Occipital lobe (tissue), 2 donors: ENCODE measurements around the genes GIPC3 and CACTIN.

GRCh38 chr19:3585066-3585843 lies at the start of gene GIPC3:
TSS of gene GIPC3 (plus strand) at chr19:3585478.
- RAMPAGE, long total RNA = no peak

- RAMPAGE, long total RNA = no peak
These were observed 3.0 kb upstream of the TBXA2R start for GRCh38 chr19:3609492-3610353.

DNA sequence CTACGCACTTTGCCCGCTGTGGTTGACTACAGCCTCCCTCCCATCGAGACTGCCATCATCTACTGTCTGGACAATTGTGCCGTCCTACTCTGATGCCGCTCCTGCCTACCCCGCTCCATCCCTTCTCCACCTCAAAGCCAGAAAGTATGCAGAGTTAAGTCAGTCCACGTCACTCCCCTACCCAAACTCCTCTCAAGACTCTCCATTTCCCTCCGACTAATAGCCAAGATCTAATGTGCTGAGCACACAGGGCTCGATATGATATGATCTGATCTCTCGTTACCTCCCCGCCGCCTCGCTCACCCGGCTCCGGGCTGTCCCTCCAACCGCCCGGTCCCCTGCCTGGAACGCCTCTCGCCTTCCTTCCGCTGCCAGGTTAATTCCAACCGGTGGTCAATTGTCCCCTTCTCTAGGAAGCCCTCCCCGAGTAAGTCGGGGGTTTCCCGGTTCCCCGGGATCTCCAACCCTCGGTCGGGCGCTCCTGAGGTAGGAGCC lies 475 bp downstream of the CACTIN start:
- RAMPAGE, long total RNA = no peak

- RAMPAGE, long total RNA = start-site peak on the minus strand at chr19:3626763-3626806, 420 and 359 reads in 2 replicates
These were observed at the start of gene CACTIN for GRCh38 chr19:3626563-3627363. TSS of gene CACTIN (minus strand) at chr19:3626790.

- RAMPAGE, long total RNA = no peak
These were observed 9.8 kb upstream of the CACTIN start for GRCh38 chr19:3636539-3636741.

DNA sequence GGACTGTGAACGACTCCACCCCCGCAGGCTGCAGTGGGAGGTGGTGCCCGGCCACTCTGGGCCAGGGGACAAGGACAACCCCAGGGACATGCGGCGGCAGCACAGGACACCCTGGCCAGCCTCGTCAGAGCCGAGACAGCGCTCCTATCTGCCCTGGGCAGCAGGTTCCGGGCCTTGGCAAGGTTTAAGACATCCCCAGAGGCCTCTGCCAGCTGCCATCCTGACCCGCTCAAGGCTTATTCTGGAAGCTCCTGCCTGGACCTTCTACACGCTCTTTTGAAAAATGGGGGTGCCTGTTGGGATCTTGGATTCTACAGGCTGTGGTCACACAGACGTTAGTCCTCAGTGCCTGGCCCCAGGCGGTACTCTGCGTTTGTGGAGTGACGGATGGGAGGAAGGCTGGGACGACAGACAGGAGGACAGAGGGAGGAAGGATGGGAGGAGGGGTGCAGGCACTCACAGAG lies 19.9 kb upstream of the CACTIN start:
- RAMPAGE, long total RNA = no peak

DNA sequence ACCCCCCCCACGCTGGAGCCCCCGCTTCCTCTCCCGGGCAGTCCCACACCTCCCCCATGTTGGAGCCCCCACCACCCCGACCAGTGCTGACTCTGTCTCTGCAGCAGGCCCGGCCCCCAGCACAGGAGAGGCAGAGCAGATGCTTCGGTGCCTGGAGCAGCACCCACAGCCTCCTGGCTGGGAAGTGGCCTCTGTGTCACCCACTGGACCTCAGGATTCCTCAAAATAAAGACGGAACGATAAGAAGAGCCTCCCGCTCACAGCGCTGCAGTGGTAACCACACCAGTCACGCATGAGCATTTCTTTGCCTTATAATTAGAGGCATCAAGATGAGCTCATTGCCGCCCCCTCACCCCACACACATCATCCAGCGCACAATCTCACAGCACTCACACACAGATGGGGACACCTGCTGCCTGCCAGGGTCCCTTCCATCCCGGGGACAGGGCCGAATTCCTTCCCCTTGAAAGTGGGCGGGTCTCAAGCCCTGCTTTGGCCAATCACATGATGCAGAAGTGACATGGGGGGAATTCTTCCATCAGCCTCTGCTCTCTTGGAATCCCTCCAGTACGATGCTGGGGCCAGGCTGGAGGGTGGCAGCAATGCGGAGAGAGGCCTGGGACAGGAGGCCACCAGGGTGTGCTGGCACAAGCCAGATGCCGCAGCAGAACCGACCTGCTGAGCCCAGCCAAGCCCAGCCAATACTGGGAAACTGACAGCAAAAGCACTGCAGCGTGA lies 16.2 kb downstream of the PIP5K1C start:
- RAMPAGE, long total RNA = no peak

DNA sequence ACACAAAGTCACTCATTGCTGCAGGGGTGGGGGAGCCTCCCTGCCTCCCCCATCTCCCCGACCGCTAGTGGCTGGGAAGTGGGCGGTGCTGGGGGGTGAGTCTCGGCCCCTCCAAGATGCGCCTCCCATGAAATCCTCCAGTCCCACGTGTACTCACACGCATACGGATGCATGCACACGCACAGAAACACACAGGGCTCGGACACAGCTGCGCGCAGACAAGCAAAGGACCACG lies 808 bp downstream of the MATK start:
- RAMPAGE, long total RNA = no peak

GRCh38 chr19:3828176-3828937 lies 40.5 kb downstream of the ZFR2 start:
- RAMPAGE, long total RNA = no peak

DNA sequence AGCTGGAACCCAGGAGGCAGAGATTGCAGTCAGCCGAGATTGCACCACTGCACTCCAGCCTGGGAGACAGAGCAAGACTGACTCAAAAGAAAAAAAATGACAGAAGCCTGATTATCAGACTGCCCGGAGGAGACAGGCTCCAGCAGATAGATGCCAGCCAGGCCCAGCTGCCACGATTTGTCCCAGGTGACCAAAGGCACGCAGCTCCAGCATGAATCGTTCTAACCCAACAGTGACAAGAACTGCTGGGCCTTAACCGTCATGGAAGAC lies 5.8 kb upstream of the NMRK2 start:
- RAMPAGE, long total RNA = no peak

- RAMPAGE, long total RNA = no peak
These were observed 19.0 kb downstream of the NMRK2 start for GRCh38 chr19:3951934-3952125.

- RAMPAGE, long total RNA = no peak
These were observed 22.4 kb downstream of the ZBTB7A start for GRCh38 chr19:4044061-4044875.

- RAMPAGE, long total RNA = no peak
These were observed 478 bp downstream of the ZBTB7A start for GRCh38 chr19:4066314-4066527.

DNA sequence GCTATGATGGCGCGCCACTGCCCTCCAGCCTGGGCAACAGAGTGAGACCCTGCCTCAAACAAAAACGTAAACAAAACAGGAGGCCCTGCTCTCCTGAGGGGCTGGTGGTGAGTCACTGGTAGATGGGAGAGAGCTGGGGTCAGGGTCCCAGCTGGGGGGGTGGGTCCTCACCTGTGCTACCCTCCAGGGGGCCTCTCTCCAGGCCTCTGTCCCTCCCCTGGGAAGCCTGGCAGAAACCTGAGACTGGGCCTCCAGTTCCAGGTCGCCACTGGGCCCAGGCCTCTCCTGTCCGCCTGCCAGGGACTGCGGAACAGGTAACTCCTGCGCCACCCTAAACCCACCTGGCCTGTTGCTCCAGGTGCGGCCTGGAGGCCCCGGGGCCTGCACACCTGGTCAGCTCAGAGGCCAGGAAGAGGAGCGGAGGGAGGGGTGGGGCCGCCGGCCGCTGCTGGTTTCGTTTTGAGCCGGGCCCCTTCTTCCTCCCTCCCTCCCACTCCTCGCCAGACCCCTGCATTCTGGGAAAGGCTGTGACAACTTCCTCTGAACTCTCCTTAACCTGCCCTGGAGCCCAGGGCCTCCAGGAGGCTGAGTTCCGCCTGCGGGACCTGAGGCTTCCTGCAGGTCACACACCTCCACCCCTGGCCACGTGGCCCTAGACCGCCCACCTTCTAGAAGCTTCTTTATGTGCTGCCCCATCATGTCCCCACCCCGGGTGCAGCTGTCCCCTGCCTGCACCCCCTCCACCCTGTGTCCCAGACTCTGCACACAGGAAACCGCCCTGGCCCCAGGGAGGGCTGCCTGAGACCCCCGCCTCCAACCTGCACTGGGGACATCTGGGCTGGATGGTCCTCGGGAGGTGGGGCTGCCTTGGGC lies 17.4 kb upstream of the ZBTB7A start:
- RAMPAGE, long total RNA = no peak

GRCh38 chr19:4140383-4140714 lies 13.1 kb upstream of the CREB3L3 start:
- RAMPAGE, long total RNA = no peak

DNA sequence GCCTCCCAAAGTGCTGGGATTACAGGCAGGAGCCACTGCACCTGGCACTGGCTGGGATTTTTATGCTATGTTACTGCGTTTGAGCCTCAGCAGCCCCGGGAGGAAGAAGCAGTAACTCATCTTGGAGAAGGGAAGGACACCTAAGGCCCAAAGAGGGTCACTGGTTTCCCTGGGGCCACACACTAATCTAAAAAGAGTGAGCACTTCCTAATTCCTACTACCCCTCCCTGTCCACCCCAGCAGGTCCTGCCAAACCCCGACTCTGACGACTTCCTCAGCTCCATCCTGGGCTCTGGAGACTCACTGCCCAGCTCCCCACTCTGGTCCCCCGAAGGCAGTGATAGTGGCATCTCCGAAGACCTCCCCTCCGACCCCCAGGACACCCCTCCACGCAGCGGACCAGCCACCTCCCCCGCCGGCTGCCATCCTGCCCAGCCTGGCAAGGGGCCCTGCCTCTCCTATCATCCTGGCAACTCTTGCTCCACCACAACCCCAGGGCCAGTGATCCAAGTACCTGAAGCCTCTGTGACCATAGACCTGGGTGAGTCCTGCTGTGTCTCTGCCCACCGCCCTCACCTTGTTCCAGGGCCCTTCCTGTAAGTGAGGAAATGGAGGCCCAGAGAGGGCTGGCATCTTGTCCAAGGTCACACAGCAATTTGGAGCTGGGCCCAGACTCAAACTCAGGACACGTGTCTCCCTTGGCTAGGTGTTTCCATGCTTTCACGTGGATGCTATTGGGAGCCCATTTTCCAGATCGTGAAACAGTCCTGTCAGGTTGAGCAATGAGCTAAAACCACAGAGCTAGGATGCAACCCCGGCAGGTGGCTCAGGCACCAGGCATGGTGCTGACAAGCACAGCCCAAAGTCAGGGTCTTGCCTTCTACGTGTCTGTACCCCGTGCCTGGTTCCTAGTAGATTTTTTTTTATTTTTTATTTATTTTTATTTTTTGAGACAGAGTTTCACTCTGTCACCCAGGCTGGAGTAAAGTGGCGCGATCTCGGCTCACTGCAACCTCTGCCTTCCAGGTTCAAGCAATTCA lies 3.6 kb downstream of the CREB3L3 start:
- RAMPAGE, long total RNA = no peak

DNA sequence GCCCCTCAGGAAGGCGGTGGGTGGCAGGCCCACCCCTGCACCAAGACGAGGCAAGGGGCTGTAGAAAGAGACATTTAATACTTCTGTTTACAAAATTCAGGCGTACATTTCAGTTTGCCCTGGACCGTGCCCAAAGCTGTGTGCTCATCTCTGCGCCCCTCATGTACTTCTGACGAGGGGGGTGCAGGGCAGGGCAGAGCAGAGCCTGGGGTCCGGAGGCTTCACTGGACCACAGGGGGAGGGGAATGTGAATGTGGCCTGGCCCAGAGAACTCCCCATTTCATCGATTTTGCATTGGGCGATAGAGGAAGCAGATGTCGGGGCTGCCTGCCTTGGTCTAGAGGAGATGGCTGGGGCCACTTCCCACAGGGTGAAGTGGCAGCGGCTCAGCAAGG lies 16.9 kb downstream of the MPND start:
- RAMPAGE, long total RNA = no peak

DNA sequence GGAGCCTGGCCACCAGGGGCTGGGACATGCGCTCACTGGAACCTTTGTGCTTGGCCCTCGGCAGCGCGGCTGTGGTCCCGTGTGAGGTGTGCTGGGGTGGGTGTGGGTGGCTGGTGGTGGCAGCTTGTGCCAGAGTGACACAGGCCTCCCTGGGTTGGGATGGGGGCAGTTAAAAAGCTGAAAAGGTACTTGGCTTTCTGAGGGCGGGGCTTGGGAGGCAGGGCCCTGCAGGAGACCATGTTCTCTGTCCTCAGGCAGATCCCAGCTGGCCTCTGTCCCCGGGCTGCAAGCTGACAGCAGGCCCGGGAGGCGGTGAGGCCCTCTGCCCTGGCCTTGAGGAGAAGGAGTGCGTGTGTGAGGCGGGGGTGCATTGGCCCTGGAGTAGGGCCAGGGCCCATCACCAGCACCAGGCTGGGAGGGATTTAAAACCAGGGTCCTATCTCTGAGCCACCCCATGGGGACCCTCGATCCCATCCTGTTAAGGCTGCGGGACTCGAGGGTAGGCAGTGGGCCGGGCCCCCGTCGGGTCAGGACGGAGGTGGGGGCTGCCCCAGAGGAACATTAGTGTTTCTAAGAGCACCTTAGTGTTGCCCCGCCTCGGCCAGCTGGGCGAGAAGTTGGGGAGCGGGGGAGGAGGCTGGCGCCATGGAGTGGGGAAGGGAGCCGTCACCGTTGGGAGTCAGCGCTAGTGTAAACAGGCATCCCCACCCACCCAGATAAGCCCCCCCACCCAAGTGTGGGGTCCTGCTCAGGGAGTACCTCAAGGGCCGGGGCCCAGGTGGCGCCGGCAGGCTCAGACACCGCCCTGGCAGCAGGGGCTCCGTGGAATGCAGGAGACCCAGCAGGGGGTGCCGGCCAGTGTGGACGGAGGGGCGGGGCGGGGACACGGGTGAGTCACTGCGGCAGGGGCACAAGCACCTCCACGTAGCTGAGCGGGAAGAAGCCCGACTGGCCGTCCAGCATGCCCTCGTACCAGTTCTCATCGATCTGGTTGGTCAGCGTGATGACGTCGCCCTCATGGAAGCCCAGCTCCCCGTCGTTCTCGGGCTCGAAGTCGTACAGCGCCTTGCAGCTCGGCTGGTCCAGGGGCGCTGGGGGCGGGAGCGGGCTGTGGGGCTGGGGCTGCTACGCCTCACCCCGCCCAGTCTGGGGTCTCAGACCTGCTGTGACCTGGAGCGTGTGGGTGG lies 17.7 kb downstream of the MPND start:
- RAMPAGE, long total RNA = no peak

DNA sequence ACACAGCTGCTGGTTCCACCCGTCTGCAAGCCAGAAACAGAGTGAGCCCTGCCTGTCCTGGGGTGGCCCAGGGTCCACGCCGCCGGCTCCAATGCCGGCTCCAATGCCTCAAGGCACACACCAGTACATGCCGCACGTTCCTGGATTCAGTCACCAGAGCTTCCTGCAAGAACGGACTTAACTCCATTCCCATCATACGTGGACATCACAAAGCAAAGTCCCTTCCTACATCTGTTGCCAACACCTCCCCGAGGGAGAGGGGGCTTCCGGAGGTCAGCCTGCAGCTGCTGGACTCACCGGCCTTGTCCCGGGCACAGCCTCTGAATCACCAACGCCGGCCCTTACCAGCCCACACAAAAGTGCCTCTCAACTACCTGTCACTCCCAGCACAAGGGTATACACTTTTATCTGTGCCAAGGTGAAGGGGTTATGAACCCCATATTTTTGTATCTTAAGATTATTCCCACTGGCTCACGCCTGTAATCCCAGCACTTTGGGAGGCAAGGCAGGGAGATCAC lies 8.5 kb downstream of the SH3GL1 start:
- RAMPAGE, long total RNA = no peak

- RAMPAGE, long total RNA = no peak
These were observed 6.2 kb downstream of the SH3GL1 start for GRCh38 chr19:4393900-4394876.